Vermiform appendix (tissue), 1 donor: ENCODE results near the genes SLC25A42, NDUFA13, ZNF101 and ZNF90.

DNA sequence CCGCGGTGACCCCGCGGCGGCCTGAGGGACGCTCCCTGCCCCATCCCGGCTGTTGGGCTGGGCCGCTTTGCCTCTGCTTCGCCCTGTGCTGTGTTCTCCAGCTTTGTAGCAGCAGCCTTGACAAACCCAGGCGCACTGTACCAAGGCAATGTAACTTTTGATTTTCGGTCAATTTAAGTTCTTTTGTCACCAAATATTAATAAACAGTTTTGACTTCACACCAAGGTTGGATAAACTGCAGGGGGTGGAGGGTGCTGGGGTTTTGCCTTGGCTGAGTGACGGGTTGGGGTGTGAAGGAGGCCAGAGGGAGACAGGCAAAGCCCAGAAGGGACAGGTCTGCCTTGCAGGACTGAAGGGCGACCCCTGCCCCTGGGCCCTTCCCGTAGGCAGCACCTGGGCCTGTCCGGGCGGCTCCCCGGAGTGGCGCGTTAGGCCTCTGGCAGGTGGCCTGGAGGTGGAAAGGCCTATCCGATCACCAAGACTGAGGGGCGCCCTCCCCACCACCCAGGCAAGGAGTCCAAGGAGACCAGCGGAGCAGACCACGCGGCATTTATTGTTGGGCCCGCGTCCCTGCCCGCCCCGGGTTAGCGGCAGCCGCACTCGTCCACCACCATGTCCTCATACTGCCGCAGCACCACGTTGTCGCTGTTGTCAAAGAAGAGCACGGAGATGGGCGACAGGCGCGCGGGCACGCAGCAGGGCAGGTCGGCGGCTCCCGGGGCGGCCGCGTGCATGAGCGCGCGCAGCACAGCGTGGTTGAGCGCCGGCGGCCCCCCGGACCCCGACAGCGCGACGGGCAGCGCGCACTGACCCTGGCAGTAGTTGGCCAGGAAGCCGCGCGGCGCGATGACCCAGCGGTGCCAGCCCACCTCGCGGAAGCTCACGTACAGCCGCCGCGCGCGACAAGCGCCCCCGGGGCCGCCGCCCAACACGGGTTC lies 27.7 kb downstream of the CERS1 start:
- PRO-cap = no peak

- PRO-cap = no peak
Observed at GRCh38 chr19:18894176-18894471, 1.8 kb downstream of the CERS1 start.

DNA sequence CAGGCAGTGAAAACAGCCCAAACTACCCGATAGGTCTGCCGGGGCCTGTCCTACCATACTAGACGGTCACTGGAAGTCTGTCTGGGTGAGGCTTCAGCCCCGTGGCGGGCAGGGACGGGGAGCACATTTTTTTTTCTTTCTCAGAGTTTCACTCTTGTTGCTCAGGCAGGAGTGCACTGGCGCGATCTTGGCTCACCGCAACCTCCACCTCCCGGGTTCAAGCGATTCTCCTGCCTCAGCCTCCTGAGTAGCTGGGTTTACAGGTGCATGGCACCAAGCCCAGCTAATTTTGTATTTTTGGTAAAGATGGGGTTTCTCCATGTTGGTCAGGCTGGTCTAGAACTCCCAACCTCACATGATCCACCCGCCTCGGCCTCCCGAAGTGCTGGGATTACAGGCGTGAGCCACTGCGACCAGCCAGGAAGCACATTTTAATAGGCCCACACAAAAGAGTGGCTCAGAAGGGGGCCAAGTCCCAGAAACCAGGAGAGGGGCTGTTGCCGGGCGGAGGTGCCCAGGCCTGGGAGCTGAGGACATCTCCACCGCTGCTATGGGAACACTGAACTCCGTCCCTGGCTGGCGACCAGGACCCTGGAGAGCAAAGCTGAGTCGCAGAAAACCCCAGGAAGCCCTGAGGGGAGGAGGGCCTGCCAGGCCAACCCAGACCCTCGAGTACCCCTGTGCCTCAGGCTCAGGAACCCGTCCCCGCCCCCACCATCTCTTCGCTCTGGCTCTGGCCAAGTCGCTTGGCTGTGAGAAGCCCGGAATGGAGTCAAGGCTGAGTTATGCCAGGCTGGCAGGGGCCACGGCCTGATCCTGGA lies 8.1 kb upstream of the CERS1 start:
- PRO-cap = no peak

DNA sequence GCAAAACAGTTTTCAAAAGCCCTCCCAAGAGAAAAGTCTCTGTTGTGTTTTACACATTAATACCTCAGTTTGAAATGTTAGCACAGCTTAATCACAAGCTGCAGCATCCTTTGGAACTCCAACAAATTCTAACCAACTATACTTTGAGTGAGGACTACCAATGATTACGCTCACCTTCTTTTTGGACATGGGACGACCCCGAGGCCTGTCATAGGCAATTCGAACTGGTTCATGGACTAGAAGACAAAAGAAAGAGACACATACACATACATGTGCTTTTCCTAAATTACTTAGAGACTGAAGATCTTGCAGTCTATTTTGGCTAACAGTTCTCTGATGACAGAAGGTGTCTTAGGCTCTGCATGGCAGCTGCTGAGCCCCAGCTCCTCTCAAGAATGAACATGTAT lies 31.9 kb downstream of the SUGP2 start:
- PRO-cap = no peak

GRCh38 chr19:19060858-19061171 lies 3.0 kb upstream of the SLC25A42 start:
- PRO-cap = no peak

DNA sequence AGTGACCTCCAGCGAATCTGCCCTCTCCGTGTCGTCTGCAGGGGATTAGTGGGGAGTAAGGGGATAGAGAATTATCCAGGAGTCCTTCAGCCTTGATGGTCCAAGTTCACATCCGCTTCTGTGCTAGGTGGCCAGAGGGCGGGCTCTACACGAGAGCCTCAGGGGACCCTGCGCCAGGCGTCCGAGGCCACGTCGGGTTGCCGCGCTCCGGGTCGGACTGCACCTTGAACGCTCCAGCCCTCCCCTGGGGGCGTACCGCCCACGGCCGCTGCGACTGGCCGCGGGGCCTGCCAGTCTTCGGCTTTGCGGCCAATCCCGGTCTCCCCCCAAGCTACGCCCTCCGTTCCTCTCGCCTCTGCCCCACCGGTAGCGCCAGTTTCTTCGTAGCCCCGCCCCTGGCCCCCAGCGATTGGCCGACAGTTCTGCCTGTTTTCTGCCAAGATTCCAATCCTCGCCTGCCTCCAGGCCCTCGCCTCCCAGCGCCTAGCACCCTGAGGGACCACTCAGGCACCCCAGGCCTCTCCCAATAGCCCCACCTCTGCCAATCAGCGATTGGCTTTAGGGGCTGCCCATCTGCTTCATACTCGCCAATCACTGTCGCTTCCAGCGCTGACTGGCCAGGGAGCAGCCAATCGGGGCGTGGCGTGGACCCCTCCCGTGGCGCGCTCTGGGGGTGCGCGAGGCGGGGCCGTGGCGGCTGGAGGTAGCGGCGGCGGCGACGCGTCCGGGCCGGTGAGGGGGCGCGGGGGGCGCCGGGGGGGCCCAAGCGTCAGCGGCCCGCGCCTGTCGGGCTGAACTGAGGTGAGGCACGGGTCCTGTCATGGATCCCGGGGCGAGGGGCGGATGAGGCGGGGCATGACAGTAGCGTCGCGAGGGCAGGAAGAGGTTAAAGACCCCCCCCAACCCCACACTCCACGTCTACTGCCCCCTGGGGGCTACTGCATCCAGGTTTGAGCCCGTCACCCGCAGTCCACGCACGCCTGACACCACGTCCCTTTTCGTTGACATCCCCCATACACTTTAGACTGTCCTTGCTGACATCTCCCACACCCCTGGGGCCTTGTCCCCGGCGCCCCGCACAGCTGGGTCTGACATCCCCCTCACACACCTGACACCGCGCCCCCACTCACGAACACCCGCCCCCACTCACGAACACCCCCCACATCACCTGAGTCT lies at the start of gene SLC25A42:
Gene SLC25A42, plus strand, starts transcription at position 680 of the 1,176 bp plus-strand sequence.
- PRO-cap = unidirectional peak, minus-strand start at position 246 of the sequence; unidirectional peak, plus-strand start at position 680 of the sequence; unidirectional peak, plus-strand start at position 947 of the sequence

DNA sequence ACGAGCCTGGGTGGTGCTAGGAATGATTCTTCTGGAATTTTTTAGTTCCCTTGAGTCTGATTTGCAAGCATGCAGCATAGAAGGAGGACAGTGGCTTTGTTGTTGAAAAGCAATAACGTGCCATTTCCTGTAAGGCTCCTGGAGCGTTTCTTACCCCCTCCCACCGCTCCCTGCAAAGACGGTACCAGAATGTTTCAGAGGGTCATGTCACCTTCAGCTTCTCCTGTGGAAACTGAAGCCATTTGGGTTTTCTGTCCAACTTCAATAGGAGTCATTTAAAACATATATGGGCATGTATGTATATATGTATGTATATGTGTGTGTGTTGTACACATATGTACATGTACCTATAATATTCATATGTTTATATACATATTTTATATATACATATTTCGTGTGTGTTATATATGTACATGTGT lies 1.6 kb downstream of the SLC25A42 start:
- PRO-cap = no peak

DNA sequence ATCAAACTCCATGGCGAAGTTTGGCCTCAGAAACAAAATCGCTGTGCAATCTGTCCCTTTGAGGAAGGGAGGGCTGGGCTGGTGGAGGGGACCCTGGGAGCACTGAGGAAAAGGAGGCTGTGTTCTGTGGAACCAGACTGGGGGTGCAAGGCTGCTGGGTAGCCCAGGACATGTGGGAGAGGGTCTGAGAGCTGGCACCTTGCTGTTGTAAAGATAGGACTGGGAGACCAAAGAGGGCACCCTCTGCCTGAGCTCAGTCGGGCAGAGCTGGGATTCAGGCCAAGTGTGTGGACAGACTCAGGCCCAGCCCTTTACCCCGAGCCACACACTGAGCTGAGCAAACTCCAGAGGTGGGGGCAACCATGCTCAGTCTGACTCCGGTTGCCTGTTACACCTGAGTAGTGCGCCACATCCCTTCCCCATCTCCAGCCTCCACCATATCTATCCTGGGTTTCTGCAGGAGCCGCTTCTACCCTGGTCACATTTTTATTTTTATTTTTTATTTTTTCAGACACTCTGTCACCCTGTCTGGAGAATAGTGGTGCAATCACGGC lies 35.5 kb downstream of the SLC25A42 start:
- PRO-cap = no peak

DNA sequence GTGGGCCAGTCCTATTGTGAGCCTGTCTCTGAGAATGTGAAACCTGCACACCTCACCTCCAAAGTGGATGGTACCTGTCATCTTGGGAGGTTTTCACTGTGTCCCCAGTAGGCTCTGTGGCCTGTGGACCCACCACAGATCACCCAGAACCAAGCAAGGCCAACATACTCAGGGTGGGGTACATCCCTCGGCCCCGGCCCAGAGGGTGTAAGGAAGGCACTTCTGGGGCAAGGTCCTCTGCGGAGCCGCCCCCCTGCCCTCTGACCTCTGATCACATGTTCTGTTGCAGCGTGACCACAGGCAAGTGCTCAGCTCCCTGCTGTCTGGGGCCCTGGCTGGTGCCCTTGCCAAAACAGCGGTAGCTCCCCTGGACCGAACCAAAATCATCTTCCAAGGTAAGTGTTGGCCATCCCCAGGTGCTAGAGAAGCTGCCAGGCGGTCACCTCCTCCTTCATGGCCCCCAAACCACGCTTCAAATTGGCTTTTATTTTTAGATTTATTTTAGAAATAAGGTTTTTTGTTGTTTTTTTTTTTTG lies 36.7 kb downstream of the TMEM161A start:
- PRO-cap = no peak

GRCh38 chr19:19110308-19111442 lies 27.6 kb downstream of the TMEM161A start:
- PRO-cap = no peak

- PRO-cap = no peak
Observed at GRCh38 chr19:19167375-19167858, 2.6 kb downstream of the MEF2B start.

DNA sequence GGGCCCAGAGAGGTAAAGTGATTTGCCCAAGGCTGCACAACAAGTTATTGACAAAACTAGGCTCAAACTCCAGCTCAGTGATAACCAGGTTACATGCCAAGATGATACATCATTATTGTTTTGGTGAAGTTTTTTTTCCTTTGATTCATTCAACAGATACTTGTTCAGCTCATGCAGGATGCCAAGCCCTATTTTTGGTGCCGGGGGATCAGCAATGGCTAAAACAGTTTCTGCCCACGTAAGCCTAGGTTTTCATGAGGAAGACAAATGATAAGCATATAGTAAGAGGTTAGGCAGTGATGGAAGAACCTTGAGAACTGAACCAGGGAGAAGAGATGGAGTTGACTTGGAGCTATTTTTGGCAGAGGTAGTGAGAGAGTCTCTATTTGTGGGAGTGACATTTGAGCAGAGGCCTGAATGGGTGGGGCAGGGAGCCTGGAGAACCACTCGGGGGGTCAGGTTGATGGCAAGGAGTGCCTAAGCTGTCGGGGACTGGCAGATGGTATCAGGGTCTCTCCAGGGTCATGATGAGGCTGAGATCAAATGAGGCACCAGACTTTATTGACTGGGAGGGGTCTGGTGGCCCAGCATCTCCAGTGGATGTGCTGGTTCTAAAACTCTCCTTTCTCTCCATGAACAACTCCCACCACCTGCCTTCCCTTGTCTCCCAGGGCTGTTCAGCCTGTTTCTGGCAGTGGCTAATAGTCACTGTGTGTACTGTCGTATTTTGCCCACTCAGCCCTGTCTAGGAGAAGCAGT lies 3.4 kb downstream of the MAU2 start:
- PRO-cap = no peak

- PRO-cap = no peak
Observed at GRCh38 chr19:19452930-19453711, 47.6 kb downstream of the GATAD2A start.

GRCh38 chr19:19508817-19509229 lies 6.5 kb downstream of the TSSK6 start:
- PRO-cap = no peak

DNA sequence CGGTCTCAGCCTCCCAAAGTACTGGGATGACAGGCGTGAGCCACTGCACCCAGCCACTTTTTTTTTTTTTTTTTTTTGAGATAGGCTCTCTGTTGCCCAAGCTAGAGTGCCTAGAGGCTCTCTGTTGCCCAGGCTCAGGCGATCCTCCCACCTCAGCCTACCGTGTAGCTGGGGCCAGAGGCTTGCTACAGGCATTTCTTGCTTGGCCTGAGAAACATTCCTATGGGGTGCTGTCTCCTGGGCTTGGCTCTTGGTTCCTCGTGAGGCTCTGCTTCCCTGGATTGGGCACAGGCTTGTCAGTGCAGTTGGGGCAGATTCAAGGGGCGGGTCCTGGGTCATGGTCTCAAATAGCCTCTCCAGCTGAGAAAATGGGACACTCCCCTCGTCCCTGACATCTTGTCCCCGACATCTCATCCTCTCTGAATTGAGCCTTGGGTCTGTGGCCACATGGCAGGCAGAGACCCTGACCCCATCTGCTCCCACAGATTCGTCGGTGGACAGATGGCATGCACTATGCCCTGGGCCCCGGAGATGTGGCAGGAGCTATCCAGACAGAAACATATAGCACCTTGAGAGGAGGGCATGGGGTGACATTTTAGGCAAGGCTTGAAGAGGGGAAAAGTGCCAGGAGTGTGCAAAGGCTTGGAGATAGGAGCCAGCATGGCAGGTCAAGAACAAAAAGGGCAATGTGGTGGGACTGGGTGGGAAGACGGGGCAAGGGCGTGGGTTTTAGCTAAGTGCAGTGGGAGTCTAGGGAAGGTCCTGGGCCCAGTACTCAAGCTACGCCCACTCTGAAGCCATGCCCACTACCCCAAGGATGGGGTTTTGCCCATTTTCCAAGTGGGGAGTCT lies 4.8 kb downstream of the TSSK6 start:
- PRO-cap = no peak

GRCh38 chr19:19515858-19516588 lies at the start of gene NDUFA13:
TSS of gene NDUFA13 (plus strand) at chr19:19516225.
- PRO-cap = bidirectional peak, plus-strand start at chr19:19516225, minus-strand start at chr19:19516163

DNA sequence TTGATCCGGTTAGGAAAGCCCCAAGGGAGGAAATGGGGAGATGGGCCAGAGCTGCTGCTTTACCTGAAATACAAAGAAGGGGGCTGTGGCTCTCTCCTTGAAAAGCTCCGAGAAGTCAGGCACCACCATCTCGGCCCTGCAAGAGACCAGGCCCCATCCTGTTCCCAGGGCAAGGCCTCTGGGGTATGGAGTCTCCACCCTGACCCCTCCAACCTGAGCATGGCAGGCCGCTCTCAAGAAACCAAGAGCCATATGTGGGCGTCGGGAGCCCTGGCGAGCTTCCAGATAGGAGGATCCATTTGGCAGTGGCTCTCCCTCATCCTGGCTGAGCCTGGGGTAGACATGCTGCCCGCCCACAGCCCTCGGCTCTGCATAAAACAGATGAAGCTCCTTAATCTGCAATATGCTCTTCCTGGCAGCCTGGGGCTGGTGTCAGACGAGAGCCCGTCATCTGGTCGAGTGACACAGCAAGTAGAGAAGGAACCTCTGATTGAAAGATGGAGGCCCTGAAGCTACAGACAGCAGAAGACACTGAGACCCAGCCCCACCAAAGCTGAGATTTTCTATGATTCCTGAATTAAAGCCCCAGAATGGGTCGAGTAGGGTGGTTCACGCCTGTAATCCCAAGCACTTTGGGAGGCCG lies 6.1 kb downstream of the ATP13A1 start:
- PRO-cap = no peak

GRCh38 chr19:19667915-19669127 lies at the start of gene ZNF101:
TSS of gene ZNF101 (plus strand) at chr19:19668839.
- PRO-cap = bidirectional peak, plus-strand start at chr19:19668313, minus-strand start at chr19:19668246; bidirectional peak, plus-strand start at chr19:19668454, minus-strand start at chr19:19668419; bidirectional peak, plus-strand start at chr19:19668839, minus-strand start at chr19:19668676

DNA sequence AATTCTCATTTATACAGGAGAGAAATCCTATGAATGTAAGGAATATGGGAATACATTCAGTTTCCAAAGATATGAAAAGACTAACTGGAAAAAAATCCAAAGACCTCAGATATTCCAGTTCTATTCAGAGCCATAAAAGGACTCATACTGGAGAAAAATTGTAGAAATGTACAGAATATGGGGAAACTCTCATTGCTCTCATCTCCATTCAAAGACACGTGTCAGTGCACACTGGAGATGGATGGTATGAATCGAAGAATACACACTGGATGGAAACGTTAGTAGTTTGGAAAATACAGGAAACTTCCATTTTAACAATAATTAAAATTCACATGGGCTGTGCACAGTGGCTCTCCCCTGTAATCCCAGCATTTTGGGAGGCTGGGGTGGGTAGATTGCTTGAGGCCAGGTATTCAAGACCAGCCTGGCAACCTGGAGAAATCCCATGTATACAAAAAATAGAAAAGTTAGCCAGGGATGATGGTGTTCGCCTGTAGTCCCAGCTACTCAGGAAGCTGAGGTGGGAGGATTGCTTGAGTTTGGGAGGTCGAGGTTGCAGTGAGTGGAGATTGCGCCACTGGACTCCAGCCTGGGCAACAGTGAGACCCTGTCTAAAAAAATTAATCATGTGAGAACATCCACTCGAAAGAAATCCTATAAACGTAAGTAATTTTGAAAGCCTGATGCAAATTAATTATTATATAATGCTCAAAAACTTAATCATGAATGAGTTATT lies 12.7 kb downstream of the ZNF101 start:
- PRO-cap = no peak

DNA sequence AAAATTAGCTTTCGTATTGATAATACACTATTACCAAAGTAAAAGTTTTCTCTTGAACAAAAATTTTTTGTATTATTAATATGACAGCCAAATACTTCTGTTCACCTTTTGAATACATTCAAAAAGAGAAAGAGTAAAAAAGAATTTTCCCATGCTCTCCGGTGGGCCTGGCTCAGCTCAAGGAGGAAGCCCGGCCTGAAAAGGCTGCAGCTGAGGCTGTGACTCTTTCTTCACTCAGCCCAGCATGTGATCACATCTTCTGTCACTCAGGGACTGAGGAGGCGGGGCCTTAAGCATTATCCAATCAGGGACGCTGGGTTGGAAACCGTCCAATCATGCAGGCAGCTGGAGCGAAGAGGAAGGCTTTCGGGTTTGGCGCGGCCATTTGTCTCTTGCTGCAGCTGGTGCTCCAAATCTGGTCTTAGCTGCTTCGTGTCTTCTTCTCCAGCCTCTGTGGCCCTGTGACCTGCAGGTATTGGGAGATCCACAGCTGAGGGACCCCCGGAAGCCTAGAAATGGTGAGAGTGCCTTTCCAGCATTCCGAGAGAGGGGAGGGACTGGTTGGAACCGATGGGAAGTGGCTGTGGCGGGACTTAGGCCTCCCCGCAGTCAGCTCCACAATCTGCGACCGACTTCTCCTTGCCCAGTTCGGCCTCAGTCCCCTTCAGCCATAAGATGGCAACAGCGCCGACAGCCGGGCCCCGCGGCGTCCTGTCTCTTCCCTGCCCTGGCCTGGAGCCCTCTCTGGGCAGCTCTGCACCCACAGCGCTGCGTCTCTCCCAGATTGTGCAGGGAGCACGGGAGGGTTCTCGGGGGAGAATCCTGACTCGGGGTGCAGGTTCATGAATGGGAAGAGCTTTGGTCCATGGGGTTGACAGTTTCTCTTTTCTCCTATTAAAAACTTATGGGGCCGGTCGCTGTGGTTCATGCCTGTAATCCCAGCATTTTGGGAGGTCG lies at the start of gene ZNF90:
Gene ZNF90, plus strand, starts transcription at position 383 of the 957 bp plus-strand sequence.
- PRO-cap = unidirectional peak, plus-strand start at position 356 of the sequence; unidirectional peak, plus-strand start at position 385 of the sequence